NB4 (cell line): ENCODE data around the gene SPOCK1.

GRCh38 chr5:135952574-135953591 lies 1.9 kb downstream of the LECT2 start:
- RRBS = no CpG with 5 or more reads among the region's 15 CpGs

DNA sequence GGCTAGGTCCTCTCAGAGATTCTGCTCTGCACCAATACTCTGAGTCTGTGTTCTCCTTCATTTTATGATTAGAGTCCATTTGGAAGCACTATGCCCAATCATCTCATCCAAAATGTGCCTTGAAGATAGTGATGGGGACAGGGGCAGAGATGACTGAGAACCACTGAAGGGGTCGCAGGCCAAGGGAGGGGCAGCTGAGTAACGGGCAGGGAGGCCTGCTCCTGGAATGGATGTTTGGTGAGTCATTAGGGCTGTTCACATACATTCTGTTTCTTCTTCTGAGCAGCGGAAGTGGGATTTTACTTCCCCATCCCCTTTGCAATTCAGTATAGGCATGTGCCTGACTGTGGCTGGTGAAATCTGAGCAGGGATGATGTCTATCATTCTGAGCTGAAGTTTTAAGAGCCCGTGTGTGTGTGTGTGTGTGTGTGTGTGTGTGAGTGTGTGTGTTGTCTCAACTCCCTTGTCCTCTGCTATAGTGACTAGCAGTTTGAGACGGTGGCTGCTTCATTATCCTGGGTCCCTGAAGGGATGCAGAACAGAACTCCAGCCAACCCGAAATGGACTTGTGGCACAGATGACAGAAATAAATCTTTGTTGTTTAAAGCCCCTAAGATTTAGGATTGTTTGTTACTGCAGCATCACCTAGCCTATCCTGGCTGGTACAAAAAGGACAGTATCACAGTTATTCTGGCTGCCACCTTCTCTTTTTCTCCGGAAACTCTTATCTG lies 29.3 kb upstream of the TGFBI start:
- RRBS = no CpG with 5 or more reads among the region's 7 CpGs

DNA sequence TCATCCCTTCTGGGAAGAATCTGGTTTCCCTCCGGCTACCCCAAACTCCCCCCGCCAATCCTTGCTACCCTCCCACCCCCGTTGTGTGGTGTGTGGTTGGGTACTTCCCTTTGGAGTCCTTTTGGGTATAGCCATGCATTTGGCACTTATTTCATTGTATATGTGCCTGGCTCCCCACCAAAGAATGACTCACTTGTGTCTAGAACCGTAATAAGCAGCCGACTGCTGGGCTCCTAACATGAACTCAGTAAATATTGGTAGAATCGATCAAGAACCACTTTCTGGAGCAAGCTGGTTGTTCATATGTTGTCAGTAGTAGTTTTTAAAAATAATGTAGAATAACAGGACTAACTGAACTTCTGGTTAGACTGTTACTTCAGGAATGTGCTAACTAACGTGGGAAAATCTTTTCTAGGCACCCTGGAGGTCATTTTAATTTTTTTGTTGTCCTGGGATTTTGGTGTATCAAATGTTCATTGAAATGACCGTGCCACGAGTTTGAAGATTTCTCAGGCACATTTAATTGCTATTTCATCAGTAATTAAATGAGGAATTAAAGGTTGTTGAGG lies 8.2 kb upstream of the TGFBI start:
- RRBS = 0% methylated on average over 1 of the region's 9 CpGs

DNA sequence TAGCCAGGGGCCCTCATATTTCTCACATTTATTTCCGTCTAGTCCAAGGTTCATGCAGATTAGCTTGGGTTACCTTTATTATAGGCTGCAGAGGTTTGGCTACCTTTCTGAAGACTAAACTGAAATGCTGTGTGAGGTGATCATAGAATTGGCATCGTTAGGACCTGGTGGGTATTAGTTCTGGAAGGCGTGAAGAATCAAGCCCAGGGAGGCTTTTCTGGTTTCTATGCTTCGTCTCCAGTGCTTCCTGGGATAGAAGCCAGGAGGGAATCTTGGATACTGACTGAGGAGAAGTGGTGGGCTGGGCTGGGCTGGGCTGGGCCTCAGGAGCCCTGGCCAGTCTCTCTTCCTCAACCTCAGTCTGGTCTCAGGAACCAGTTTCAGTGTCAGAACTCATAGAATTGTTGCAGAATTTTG lies 2.7 kb downstream of the SMIM32 start:
- RRBS = no CpG with 5 or more reads among the region's 4 CpGs

DNA sequence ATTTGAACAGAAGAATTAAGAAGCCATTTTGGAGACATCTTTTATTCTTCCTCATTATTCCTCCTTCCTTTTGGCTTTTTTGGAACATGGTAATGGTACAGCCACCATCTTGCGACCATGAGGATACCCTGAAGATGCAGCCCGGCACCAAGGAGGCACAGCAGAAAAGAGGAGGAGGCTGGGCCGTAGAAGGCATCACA lies 279.6 kb upstream of the TRPC7 start:
- RRBS = no CpG with 5 or more reads among the region's 3 CpGs

DNA sequence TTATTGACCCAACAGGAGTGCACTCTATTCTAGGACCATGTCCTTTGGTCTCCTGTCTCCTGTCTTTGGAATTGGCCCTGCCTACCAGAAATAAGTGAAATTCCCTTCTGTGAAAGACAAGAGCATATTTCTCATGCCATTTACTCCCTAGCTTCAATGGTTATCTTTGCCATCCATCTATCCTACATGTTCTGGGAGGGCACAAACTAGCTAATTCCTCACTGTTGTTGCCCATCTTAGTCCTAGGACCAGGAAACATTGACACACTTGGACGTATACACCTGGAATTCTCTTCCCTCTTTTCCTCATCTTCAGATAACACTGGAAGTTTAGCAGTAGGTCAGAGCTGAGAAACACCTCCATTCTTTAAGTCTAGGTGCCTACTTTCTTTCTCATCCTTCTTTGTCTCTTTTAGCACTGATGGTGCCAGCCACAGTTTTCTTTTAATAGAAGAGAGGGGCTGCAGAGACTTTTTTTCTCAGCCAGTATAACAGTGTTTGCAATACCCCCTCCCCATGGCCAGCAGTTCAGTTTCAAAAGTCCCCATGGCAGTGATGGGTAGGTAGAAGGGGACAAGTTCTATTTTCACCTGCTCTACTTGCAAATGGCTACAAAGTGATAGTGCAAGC lies 310.9 kb upstream of the TRPC7 start:
- RRBS = no CpG with 5 or more reads among the region's 1 CpG

DNA sequence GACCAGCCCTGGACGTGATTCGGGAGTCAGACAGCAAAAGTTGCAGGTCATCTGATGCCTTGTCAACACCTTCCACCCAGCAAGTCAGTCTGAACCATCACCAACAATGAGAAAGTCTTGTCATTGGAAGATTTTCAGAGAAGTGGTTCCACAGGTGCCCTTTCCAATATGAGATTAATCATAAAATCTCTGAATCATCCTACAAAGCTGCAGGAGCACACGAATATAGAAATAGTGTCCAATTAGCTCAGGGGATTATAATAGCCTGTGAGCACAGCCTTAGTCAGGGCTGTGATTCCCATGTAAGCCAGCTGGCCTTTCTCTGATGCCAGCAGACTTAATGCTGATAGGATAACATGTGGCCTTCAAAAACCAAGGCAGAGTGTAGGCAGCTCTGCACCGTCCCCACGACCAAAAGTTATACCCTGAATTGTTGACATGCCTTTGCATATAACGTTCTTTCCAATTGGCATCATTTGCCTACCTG lies 445.1 kb upstream of the TRPC7 start:
- RRBS = no CpG with 5 or more reads among the region's 6 CpGs

GRCh38 chr5:137050437-137050842 lies 448.7 kb downstream of the SPOCK1 start:
- RRBS = no CpG with 5 or more reads among the region's 15 CpGs

DNA sequence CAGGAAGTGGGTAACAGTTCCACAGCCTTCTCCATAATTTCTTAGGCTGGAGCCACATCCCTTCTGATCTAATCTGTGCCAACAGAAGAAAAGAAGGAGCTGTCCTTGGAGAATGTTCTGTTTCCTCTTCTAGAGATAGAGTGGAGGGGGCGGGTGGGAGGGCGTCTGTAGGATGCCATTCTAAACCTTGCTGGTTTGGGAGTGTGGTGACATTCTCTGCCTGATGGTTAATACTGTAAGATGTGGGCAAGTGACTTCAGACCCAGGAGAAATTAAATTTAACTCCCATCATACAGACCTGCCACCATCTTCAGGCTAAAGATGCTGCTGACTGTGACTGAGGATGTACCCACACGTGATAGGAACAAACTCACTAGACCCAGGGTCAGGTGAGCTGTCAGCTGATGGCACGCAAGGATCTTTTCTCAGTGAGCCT lies 437.5 kb downstream of the SPOCK1 start:
- RRBS = no CpG with 5 or more reads among the region's 4 CpGs

DNA sequence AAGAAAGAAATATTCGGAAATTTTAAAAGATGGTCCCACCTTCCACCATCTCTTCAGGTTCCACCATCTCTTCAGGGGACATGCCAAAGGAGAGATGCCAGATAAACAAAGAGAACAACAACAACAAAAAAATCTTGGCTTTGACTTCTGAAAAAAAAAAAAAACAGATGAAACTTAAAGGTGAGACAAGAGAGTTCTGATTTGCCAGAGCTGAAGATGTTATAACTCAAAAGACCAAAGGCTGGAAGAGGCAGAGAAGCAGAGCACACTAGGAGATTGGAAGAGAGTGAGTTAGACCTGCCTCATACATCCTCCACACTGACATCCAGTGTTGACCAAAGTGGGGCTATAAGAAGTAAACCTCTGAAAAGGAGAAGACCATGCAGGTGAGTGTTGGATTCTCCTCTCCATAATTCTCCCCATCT lies 435.9 kb downstream of the SPOCK1 start:
- RRBS = no CpG with 5 or more reads among the region's 1 CpG

- RRBS = no CpG with 5 or more reads among the region's 5 CpGs
Measured at GRCh38 chr5:137072553-137073186, 426.5 kb downstream of the SPOCK1 start.

- RRBS = no CpG with 5 or more reads among the region's 4 CpGs
Measured at GRCh38 chr5:137142518-137143140, 356.5 kb downstream of the SPOCK1 start.

DNA sequence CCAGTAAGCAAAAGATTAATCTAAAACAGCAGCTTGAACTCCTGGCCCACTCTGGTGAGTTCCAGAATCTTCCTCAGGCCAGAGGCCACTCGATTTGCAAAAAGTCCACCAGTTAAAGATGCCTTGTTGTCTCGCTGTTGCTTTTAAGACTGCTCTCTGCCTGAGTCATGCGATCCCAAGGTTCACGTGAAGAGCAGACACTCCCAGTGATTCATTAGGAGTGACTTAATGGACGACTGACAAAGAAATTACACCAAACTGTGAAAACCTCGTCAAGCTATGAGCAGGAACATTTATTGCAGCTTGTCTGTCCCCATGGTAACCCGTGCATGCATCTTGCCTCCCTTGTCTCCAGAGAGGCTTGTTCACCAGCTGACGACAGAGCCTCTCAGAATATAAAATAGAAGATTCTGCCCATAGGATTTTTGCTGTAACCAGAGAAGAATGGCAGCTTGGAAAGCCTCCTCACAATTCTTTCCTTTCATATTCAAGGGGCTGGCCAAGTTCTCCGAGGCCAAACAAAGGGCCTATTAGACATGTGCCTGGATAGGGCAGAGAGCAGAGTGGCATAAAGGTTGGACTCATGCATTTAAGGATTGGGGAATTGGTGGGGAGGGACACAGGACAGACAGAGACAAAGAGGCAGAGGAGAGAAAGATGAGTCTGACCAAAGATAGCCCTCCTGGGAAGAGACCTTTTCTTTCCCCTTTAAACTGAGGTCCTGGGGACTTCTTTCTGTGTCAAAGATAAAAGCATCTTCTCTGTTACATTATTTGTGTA lies 352.6 kb downstream of the SPOCK1 start:
- RRBS = no CpG with 5 or more reads among the region's 9 CpGs

DNA sequence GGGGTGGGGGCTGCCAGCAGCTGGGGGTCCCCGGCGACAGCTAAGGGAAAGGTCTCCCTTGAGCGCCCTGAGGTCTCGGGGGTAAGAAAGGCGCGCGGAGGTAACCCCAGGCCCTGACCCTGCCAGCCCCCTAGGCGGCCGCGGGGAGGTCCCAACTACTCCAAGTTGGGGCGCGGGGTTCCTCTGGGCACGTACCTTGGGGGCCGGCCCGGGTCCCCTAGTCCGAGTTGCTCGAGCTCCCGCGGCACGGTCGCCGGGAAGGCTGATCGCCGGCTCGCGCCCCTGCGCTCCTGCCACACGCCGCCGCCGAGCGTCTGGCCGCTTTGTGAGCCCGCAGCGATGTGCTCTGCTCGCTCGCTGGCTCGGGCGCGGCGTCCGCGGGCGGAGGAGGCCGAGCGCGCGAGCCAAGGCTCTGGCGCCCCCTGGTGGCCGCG lies at the start of gene SPOCK1:
Gene SPOCK1 (minus strand): TSS at position 343 of the 434 bp plus-strand sequence.
- RRBS = 12% methylated on average over 9 of the region's 51 CpGs

- RRBS = no CpG with 5 or more reads among the region's 5 CpGs
Measured at GRCh38 chr5:137604469-137605066, 105.4 kb upstream of the SPOCK1 start.

- RRBS = no CpG with 5 or more reads among the region's 2 CpGs
Measured at GRCh38 chr5:137666128-137666597, 69.7 kb downstream of the KLHL3 start.

GRCh38 chr5:137750208-137751048 lies 3.7 kb downstream of the HNRNPA0 start:
- RRBS = no CpG with 5 or more reads among the region's 2 CpGs

- RRBS = no CpG with 5 or more reads among the region's 5 CpGs
Measured at GRCh38 chr5:137946338-137947156, 57.3 kb downstream of the PKD2L2 start.

- RRBS = no CpG with 5 or more reads among the region's 12 CpGs
Measured at GRCh38 chr5:138177761-138178287, 606 bp downstream of the BRD8 start.

DNA sequence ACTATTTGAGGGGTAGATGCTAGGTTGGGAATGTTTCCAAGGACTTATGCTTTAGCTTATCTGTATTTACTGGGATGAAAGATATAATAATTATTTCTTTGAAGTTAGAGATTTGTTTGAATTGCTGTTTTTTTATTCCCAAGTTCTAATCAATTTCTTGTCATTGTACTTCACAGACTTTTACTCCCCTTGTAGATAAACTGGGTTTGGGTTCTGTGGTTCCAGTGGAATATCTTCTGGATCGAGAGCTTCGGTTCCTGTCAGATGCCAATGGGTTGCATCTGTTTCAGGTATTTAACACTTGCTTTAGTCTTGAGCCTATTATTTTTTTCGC lies 22.4 kb downstream of the KDM3B start:
- RRBS = no CpG with 5 or more reads among the region's 3 CpGs